Neural cell (in vitro differentiated cells): ENCODE measurements around a stretch of chr18.

GRCh38 chr18:109025-109584 is 49.3 kb upstream of the USP14 start:
- RAMPAGE, long total RNA: no peak

DNA sequence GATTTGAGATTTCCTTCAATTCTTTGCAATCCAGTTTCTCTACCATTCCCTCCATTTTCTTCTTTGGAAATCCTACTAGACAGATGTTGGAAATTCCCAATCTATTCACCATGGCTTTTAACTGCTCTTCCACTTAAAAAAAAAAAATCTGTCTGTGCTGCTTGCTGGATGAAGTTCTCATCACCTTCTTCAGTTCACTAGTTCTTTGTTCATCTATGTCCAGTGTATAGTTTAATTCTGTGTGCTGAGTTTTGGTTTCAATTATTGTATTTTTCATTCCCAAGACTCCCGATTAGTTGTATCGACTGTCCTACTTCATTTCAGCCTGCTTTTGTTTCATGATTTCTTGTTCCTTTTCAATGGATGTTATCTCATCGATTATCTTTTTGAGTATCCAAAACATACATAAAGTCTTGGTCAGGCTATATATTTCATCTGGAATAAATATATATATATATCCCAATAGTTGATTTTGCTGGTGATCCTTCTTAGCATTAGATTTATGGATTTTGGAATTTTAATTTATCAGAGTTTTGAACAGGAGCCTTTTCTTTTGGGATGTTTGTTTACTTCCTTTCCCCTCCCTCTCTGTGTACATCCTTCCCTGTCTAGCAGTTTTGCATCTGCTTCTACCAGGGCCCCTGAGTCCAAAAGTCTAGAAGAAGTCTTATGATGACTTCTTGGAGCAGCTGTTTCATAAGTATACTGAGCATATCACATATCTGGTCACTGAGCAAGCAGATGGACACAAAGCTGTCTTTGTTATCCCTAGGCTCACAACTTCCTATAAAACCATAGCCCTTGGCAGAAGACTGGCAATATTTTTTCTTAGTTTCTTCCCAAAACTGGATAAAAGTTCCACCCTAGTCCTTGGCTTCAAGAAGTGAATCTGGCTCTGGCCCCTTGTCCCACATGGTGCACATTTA is 22.9 kb downstream of the THOC1 start:
- RAMPAGE, long total RNA: no peak

DNA sequence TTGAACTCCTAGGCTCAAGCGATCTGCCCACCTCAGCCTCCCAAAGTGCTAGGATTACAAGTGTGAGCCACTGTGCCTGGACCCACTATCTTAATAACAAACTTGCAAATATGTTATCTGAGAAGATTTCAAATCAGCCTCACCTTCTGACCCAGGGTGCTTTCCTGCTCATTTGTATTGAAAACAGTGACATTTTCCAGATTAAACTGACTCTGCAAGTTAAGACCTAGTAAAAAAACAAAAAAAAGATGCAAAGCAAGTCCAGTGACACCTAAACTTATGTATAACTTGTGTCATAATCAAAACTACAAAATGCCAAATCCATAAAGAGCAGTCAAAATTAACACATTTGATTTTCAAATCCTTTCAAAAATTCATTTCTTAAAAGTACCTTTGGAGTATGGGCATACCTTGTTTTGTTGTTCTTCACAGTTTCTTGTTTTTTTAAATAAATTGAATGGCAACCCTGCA is 13.7 kb downstream of the THOC1 start:
- RAMPAGE, long total RNA: no peak

- RAMPAGE, long total RNA: no peak
Observed at GRCh38 chr18:475081-475565, 25.4 kb downstream of the COLEC12 start.

DNA sequence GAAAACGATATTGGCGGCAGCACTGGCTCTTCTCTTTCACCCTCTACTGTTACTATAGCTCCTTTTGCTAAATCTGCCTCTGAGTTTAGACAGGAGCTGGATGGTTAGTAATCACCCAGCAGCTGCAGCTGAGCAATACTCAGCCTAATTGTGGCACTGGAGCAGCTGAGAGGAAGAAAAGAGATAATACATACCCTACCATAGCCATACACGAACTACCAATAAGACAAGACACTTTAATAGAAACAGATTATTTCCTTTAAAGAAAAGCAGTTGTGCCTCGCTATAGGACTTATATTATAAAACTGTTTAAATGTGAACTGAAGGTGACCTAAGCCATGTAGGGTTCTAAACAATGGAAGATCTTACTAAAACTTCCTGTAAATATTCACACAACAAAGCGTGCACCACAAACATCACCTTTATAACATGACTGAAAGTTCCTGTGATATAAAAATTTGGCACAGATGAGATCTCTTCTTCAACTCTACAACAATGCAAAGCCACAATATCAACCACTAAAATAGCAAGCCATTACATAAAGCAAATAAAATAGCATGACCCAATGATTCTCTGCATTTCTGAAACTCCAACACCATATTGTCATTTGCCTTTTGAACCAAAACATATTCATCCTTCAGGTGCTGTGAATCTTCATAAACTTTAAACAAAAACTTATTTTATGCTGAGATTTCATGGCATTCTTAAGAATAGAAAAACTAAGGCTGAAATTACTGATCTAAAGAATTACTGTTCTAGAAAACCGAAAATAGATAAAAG is 3.6 kb downstream of the YES1 start:
- RAMPAGE, long total RNA: no peak

DNA sequence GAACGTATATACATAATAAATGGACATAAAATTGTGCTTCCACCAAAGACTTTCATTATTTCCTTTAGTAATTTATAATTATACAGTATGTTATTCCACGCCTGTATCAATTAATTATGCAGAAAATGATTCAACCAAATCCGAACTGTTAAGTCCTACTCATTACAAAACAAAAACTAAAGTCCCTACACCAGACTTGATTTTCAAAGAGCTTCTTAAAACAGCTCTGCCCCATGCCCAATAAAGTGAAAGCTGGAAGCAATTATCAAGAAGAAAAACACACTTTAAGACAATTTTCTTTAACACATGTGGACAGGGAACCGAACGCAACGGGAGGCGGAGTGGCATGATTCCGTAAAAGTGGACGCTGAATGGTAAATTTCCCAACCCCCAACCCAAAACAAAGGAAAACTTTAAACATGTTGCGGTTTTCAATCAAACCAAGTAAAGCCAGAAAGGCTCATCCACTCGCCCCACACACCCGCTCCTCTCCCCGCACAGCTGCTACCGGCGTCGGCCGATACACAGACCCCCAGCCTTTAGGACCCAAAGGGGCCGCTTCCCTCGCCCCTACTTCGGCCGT is 771 bp downstream of the YES1 start:
- RAMPAGE, long total RNA: no peak

DNA sequence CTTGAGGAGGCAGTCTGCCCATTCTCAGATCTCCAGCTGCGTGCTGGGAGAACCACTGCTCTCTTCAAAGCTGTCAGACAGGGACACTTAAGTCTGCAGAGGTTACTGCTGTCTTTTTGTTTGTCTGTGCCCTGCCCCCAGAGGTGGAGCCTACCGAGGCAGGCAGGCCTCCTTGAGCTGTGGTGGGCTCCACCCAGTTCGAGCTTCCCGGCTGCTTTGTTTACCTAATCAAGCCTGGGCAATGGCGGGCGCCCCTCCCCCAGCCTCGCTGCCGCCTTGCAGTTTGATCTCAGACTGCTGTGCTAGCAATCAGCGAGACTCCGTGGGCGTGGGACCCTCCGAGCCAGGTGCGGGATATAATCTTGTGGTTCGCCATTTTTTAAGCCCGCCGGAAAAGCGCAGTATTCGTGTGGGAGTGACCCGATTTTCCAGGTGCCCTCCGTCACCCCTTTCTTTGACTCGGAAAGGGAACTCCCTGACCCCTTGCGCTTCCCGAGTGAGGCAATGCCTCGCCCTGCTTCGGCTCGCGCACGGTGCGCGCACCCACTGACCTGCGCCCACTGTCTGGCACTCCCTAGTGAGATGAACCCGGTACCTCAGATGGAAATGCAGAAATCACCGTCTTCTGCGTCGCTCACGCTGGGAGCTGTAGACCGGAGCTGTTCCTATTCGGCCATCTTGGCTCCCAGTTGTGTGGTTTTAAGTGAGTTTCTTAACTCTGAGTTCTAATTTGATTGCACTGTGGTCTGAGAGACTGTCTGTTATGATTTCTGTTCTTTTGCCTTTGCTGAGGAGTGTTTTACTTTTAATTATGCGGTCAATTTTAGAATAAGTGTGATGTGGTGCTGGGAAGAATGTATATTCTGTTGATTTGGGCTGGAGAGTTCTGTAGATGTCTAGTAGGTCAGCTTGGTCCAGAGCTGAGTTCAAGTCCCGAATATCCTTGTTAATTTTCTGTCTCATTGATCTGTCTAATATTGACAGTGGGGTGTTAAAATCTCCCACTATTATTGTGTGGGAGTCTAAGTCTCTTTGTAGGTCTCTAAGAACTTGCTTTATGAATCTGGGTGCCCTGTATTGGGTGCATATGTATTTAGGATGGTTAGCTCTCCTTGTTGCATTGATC is 71.9 kb downstream of the ADCYAP1 start:
- RAMPAGE, long total RNA: no peak

GRCh38 chr18:2571775-2572494 is 578 bp downstream of the NDC80 start:
- RAMPAGE, long total RNA: no peak

- RAMPAGE, long total RNA: no peak
Observed at GRCh38 chr18:2606340-2606697, 35.0 kb downstream of the NDC80 start.

DNA sequence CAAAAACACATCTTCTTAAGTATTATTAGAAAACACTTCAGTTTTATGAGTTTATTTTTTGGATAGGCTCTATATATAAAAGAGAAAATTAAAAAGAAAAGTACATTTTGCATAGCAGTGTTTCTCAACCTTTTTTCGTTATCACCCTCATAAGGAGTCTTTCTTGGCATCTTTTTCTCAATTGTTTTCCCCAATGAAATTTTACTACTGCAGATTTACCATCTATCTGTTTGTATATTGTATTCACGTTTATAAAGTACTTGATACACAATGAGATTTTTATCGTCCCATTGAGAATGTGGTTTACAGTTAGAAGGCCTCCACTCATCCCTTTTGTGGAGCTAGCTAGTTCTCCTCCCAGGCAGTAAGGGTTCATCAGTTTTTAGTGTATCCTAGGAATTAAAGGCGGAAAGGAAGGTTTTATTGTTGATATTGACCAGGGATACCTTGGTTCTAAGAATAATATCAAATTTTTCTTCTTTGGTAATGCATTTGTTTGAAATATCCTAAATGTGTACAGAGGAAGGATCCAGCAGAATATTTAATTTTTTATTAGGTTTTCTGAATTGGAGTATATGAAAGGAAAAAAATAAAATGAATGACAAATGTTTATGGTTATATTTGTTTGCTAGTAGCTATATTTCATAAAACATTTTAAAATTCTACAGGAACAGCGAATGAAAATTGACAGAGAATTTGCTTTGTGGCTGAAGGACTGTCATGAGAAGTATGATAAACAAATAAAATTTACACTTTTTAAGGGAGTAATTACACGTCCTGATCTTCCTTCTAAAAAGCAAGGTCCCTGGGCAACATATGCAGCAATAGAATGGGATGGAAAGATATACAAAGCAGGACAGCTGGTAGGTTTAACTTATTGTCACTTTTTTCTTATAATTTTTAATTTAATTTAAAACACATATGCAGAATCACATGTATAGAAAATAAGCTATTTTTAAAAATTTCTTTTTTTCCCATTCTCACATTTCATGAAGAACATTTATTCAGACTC is 47.8 kb downstream of the SMCHD1 start:
- RAMPAGE, long total RNA: no peak

DNA sequence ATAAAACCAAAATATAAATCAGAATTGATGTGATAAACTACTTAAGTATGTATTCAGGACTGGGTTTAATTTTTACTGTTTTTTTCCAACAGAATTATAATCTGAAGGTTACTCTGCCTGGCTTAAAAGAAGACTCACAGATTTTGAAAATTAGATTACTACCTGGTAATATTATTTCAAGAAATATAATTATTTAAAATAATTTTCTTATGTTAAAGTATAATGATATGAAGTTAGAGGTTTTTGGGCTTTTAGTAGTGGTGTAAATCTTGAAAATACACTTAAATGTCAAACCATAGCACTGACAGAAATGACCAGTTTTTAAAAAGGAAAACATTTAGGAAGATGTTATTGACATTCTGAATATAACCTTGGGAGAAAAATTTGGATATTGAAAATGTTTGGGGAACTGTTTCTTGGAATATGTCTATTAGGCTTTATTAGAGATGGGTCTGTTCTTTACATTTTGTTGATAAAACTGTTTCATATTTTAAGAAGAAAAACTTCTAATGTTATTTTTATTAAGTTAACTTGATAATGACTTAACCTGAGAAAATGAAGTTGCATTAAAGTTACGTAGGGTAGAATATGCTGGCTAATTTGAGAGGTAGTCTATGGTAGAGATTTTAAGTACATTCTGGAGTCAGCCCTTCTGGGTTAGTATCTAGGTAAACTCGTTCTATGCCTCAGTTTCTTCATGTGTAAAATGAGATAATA is 71.0 kb downstream of the SMCHD1 start:
- RAMPAGE, long total RNA: no peak

DNA sequence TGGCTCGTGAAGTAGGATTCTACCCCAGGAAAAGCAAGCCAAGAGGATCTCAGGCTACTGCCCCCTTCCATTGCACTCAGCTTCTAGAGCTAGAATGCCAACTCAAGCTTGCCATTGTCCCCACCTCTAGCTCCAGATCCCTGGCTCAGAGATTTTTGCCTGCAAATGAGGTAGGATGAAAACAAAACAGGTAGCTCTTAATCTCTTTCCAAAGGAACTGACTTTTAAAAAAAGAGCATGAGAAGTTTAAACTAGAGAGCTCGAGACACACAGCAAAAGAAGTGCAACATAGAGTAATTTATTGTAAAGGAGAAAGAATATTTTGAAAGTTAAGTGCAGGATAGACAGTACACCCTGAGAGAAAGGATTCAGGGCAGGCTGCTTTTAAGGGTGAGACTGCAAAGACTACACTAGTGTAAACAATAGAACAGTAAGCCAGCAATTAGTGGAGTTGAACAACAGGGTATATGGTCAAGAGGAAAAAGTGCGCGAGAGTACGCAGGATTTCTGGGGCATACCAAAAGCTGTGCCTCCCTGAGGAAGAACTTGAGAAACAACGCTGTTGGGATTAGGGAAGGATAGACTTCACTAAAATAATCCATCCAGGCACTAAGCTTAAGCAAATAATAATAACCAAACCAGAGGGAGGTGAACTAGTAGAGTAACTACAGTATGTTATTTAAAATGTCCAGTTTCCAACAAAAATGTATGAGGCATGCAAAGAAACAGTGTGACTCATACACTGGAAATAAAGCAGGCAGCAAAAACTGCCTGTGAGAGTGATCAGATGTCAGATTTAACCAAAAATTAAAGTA is 40.8 kb upstream of the EMILIN2 start:
- RAMPAGE, long total RNA: no peak

- RAMPAGE, long total RNA: no peak
Observed at GRCh38 chr18:2853940-2854666, 7.3 kb downstream of the EMILIN2 start.

DNA sequence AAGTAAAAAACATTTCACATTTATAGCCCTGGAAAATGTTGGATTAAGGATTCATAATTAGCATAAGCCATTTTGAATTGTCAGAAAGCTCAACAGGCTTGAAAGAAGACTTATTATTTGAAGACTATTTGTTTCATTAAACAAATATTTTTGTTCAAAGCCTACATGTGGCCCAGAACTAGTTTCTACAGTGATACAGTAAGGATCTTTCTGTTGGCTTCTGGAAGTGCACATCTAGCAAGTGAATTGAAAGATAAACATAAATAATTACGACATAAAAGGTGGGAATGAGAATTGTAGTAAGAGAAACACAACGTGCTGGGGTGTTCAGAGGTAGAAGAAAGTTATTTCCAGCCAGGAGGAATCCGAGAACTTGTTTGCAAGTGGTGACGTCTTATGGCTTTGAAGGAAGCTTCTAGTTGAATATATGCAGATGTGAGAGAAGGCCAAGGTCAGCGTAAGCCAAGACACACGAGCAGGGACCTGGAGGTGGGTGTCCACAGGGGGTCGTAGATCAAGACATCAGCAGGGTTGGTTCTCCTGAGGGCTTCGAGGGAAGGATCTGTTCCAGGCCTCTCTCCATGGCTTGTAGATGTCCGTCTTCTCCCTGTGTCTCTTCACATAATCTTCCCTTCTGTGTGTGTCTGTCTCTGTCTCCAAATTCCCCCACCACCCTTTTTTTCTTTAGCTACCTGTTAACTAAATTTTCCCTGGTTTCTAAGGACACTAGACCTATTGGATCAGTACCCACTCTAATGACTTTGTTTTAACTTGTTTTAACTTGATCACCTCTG is 23.7 kb downstream of the EMILIN2 start:
- RAMPAGE, long total RNA: no peak

DNA sequence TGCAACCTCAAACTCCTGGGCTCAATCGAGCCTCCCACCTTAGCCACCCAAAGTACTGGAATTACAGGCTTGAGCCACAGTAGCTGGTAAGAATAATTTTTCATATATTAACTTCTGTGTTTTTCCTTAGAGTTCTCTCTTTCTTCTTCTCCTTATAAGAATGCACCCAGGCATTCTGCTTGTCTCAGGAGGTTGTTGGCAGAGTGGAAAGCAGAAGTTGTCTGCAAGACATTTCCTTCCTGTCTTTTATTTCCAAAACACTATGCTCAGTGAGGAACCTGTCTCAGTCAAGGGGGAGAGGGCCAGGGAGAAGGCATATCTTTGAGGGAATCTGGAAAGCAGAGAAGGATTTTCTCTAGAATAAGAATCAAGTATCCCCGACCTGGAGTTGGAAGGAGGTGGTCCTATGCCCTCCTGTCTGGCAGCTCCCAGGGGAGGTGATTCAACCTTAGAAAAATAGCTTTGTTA is 3.6 kb upstream of the LPIN2 start:
- RAMPAGE, long total RNA: no peak

GRCh38 chr18:3218704-3219147 is 1.0 kb downstream of the MYOM1 start:
- RAMPAGE, long total RNA: no peak

GRCh38 chr18:3230296-3230979 is 10.7 kb upstream of the MYOM1 start:
- RAMPAGE, long total RNA: no peak

DNA sequence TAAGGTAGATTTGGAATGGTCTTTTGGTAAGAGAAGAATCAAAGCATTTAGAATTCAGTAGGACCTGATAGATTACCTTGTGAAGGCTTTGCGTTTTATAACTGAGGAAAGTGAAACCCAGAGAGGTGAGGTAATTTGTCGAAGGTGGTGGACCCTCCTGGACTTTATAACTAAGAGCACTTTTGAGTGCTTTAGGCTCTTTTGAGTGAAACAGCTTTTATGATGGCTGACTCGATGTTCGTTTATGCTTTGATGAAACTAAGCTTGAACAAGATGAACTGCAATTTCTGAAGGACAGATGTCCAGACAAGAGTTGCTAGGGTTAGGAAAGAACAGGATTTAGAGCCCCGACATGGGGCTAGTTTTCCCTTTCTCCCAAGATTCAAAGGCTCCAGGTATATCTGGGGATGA is 1.4 kb downstream of the MYL12B start:
- RAMPAGE, long total RNA: no peak

DNA sequence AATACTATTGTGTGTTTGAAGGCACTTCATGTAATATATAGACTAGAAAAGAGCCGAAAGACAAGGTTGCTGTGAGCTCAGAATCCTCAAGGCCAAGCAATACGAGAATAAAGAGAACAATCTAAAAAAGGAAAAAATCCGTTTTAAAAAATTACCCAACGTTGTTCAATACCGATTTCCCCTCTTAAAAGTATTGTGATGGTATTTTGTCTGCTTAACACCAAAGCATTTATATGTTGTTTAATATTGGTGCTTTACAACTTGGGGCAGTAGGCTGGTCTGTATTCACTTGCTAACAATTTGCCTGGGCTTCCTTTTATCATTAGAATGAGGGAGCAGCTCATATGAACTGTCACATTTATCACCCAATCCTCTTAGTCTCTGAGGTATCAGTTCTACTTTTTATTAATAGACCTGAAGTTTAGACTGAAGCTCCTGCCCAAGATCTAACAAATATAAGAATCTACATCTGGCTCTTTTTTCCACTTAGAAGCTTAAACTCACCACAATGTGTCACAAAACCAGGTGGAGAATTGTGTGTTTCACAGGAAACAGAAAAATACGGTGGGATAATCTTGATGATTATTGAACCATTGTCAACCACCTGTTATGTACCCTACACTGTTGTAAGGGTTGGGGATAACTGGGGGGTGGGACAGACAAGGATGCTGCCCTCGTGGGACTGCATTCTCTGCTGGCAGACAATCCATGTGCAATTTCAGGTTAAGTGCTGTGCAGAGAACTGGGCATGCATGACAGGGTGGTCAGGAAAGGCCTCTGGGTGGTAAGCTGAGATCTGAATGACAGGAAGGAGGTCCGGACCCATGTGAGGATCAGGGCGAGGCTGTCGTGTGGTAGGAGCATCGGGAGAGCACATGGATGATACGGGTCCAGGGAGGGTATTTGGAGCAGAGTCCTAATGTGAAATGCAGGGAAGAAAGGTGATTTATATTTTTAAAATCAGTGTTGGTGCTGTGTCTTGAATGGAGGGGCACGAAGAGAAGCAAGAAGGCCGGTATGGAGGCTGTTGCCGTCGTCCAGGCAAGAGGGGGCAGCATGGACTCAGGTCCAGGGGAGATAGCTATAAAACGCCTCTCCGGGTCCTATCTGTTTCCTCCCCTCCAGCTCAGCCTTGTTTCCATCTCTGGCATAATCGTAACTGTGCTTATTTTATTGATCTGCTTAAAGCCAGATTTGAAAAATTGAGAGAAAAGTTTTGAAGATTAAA is 17.4 kb downstream of the MYL12B start:
- RAMPAGE, long total RNA: no peak

- RAMPAGE, long total RNA: no peak
Observed at GRCh38 chr18:3283885-3284339, 22.0 kb downstream of the MYL12B start.